Frontal cortex (tissue), 2 donors: ENCODE measurements around a stretch of chr20.

- RAMPAGE, long total RNA = no peak
Measured at GRCh38 chr20:34581489-34582451, 23.3 kb downstream of the MAP1LC3A start.

GRCh38 chr20:34604779-34605670 lies 46.5 kb downstream of the MAP1LC3A start:
- RAMPAGE, long total RNA = no peak

DNA sequence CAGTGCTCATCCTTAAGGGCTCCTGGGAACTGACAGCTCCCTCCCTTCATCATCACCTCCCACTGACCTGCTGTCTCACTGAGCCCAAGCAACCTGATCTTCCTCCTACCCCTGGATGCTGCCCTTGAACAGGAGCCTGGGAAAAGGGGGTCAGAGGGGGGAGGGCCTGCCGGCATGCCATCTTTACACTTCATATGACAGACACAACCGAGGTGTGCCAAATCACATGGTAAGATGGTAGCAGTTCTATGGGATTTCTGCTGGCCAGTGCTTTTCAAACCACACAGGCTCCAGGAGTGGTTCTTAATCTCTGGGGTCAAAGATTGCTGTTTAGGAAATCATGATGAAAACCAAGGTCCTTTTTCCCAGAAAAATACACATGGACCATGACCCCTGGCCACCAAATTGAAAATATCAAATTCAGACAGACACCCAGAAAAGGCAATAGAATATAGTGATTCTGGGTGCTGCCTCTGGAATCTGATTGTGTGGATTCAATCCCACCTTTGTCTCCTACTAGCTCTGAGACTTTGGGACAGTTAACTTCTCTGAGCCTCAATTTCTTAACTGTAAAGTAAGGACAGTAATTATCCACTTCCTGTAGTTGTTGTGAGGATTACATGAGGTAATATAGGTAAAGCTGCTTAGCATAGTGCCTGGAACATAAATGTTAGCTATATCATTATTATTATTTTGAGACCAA lies 3.1 kb downstream of the TP53INP2 start:
- RAMPAGE, long total RNA = no peak

- RAMPAGE, long total RNA = no peak
Measured at GRCh38 chr20:34740636-34741682, 36.8 kb downstream of the TP53INP2 start.

- RAMPAGE, long total RNA = no peak
Measured at GRCh38 chr20:34861631-34862105, 11.0 kb downstream of the GGT7 start.

DNA sequence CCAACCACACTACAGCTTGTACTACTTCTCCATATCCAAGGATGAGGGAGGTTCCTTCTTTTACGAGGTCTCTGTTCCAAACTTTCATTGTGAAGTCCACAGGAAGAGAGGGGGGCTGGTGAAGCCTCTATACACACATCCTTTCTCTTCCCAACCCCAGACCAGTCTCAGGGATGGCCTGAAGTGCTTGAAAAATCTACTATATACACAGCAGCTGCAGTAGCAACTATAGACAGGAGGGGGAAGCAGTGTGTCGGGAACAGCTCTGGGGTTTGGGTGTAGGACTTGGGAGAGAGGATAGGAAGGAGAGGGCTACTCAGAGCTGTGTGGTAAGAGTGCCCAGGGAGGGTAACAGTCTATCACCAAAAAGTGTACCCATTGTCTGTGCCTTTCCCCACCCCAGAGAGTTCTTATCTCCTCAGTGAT lies 1.3 kb upstream of the GGT7 start:
- RAMPAGE, long total RNA = no peak

DNA sequence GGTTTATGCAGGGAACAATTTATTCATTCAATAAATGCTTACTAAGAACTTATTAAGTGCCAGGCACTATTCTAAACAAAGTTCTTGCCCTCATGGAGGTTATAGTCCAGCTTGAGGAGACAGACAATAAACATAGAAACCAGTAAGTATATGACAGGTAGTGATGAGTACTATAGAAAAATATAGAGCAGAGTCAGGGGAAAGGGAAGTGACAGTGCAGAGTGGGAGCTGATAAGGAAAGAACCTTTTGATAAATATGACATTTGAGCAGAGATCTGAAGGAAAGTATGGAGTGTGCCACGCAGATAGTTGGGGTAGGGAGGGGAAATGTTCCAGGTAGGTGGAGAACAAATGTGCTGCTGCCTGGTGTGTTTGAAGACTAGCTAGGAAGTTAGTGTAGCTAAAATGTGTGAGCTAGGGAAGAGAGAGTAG lies 12.1 kb downstream of the ACSS2 start:
- RAMPAGE, long total RNA = no peak

DNA sequence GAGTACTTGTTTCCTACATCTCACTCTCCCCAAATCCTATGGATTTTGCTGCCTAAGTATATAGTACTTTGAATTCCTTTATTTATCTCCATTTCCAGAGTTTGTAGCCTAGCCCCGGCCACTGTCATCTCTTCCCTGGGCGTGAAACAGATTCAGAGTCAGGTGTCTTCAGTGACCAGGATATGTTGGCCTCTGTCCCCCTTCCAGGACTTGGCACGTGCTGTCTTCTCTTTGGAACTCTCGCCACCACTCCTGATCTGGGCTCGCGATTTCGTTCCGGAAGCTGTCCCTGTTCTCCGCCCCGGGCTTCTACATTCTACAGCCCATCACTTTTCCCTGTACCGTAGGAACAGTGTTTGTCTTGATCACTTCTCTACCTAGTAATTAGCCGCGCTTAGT lies 771 bp downstream of the GSS start:
- RAMPAGE, long total RNA = no peak

DNA sequence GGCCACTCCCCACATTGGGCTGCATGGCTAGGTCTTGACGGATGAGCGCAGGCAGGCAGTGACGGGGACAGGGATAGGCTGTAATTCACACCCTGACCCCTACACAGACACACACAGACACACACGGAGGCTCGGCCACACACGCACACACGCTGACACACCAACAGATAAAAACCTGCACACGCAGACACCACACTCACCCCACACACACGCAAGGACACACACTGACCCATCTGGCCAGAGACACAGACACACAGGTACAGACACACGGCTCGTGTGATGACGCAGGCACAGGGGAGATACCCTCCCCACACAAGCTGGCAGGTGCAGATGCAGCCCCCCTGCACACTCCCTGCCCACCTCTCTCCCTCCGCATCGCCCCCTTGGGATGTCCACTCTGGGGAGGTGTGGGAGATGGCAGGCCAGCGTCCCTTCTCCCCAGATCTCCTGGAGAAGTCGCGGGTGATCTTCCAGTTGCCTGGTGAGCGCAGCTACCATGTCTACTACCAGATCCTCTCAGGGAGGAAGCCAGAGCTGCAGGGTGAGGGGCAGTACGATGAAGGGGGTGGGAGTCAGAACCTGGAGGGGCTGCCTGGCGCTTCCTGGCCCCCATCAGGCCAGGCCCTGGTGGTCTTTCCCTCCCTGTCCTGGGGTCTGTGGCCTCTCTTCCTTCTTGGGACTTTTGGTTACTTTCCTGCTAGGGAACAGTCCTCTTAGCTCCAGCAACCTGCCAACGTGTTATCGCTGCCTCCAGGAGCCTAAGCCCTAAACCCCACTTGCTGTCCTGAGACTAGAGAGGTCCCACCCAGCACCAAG lies 30.2 kb downstream of the MYH7B start:
- RAMPAGE, long total RNA = no peak

GRCh38 chr20:35117849-35118402 lies 25.3 kb upstream of the TRPC4AP start:
- RAMPAGE, long total RNA = no peak

GRCh38 chr20:35250669-35251113 lies 24.2 kb downstream of the MMP24 start:
- RAMPAGE, long total RNA = no peak

DNA sequence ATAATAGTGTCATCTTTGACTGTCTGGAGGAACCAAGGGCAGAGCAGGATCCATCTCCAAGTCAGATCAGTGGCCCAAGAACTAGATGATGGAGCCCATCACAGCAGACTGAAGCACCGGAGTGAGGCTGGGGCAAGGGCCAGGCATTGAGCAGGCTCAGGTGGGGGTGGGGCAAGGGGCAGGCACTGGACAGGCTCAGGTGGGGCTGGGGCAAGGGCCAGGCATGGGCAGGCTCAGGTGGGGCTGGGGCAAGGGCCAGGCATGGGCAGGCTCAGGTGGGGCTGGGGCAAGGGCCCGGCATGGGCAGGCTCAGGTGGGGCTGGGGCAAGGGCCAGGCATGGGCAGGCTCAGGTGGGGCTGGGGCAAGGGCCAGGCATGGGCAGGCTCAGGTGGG lies 25.3 kb downstream of the MMP24OS start:
- RAMPAGE, long total RNA = no peak

DNA sequence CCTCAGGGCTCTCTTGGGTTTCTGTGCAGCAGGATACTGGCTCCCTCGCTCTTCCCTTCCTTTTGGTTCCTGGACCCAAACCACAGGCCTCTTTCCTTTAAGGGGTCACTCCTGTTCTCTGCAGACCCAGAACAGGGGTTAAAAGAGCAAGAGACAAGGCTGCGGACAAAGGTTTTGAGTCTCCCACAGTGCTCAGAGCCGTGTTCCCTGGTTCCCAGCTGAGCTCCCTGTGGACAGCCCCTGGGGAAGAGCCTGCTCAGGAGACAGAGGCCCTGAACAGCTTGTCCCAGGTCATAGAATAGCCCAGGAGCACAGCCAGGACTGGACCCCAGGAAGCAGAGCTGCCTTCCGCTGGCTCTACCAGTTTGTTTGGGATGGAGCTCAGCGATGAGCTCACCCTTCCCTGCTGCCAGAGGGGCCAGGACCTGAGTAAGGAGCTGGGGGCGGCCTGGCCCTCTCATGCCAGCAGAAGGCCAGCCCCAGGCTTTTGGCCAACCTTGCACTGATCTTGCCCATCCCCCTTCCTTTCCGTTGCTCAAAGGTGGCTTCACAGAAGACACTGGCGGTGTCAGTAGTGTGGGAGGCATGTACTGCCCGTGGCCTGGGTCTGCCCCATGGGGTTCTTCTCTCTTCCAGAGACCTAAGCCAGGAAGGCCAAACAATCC lies 17.6 kb downstream of the MMP24OS start:
- RAMPAGE, long total RNA = no peak

DNA sequence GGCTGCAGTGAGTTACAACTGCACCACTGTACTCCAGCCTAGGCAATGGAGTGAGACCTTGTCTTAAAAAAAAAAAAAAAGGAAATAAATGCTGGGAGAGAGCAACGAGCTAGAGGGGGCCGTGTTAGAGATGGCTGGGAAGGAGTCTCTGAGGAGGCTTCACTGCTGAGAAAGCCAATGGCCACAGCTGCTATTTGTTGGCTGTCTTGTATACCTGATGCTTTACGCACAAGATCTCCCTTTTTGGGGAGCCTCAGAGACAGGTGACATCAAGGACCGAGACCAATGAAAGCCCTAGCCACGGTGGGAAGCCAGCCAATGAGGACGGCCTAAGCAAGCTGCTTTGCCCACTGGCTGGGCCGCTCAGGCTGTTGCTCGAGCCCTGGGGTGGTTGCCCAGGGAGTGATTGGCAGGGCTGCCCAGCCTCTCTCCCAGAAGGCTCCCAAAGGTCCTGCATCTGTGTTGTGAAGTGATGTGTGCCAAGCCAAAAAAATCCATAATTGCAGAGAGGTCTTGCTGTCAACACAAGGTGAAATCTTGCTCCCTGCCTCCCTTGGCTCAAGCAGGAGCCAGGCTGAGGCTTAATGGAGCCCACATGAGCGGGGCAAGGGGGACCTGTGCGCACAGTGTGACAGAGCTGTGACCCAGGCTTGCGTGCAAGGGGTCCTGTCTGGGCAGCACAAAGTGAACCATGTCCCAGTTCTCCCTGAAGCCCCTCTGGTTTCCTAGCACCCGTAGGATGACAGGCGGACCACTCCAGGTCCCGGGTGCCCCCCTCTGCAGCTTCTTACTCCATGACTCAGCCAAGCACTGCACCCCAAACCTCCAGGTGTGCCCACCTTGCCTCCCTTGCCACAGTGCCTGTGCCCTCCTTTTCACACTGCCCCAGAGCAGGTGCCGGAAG lies 4.3 kb downstream of the MMP24OS start:
- RAMPAGE, long total RNA = no peak

DNA sequence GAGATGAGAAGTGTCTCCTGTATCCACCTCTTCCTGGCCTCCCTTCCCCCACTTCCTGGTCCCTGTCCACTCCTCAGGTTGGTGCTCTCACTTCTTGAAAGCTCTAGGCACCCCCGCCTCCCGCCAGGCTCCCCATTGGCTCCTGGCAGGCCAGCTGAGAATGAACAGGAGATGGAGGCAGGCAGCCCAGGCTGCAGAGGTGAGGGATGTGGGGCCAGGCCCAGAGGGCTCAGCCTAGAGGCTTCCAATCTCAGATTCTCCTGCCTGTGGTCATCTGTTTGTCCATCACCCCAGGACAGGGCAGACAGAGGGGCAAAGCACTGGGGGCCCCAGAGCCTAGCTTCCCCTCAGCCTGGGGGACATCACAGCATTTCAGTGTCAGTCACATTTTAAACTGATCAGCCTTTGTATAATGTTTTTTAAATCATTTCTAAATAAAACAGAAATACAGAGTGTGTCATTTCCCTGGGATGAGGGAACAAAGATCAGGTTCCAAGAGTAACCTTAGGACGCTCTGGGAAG lies 1.3 kb downstream of the MMP24OS start:
- RAMPAGE, long total RNA = no peak

DNA sequence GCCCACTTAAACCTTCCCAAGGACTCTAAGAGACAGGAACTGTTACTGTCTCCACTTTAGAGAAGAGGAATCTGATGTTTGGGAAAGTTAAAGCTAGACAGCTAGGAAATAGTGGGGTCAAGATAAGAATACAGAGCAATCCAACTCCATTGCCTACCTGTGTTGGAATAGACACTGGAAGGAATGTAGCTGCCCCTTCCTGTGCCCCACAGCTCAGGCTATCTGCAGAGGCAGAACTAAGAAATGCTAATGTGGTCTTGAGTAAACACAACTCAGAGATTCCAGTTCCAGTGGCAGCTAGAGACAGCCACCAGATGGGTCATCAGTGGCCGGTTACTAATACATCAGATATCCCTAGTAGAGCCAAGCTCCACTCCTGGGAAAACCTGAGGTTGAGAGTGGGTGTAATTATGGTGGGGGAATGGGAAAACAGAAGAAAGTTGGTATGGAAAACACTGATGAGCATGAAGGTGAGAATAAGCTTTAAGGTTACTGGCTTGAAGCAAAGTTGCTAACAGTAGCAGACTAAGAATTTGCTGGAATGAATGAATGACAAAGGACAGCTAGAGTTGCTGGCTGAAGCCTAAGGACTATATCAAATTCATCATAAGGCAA lies 28.2 kb upstream of the FAM83C start:
- RAMPAGE, long total RNA = no peak

- RAMPAGE, long total RNA = no peak
Measured at GRCh38 chr20:35344178-35345201, 52.3 kb upstream of the FAM83C start.

DNA sequence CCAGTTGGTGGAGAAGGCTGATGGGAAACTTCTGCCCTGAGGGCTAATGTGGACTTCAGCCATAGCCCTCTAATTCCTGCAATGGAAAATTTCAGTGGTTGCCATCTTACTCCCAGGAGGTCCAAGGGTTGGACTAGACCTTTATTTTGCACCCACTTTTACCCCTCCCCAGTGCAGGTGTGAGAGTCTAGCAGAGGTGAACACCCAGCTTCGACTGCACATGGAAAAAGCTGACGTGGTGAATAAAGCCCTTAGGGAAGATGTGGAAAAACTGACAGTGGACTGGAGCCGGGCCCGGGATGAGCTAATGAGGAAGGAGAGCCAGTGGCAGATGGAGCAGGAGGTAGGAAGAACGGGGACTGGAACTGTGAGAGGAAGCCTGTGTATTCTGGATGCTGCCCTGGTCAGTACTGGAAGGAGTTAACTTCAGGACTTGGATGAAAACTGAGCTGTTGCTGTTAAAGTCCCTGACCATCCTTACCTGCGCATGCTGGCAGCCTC lies 10.5 kb downstream of the CEP250 start:
- RAMPAGE, long total RNA = no peak

DNA sequence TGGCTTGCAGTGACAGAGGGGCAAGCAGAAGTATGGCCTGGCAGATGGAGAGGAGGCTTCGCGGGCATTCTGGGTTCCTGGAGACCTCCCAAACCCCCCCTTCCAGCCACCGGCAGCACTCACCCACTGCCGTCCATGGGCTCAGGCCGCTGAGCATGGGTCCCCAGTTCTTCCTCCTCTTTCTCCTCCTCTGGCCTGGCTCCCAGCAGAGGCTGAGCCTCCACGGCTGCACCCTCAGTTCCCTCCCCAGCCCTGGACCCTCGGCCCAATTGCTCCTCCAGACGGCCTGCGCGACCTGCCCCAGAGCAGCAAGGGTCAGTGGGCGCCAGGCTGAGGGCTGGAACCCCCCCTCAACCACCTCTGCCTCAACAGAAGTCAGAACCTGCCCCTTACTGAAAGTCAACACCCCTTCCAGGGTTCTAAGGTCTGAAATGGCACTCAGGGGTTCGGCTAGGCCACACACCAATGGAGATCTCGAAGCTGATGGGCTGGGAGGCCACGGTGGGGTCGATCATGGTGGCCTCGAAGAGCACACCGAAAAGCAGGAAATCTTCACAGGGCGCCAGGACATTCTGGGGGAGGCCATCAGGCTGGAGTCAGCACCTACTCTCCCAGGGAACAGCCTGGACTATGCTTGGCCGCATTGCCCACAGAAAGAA lies 15.8 kb upstream of the SPAG4 start:
- RAMPAGE, long total RNA = no peak

- RAMPAGE, long total RNA = no peak
Measured at GRCh38 chr20:35601008-35601362, 14.6 kb upstream of the SPAG4 start.